ENCODE results near the genes PPP1R14A, SPINT2 and MAP4K1.

GRCh38 chr19:38228469-38228980, 4.5 kb upstream of the DPF1 start:
- PRO-cap: no peak

- PRO-cap: unidirectional peak, minus-strand start at chr19:38256214; unidirectional peak, minus-strand start at chr19:38256375; unidirectional peak, minus-strand start at chr19:38256551
These were observed at the start of gene PPP1R14A for GRCh38 chr19:38256081-38256865. TSS of gene PPP1R14A (minus strand) at chr19:38256374.

- PRO-cap: no peak
These were observed at the start of gene SPINT2 for GRCh38 chr19:38263913-38265131. TSS of gene SPINT2 (plus strand) at chr19:38264573.

- PRO-cap: no peak
These were observed 13.8 kb downstream of the SPINT2 start for GRCh38 chr19:38278088-38278701.

- PRO-cap: no peak
These were observed 468 bp upstream of the C19orf33 start for GRCh38 chr19:38303576-38303990.

- PRO-cap: no peak
These were observed 2.1 kb downstream of the KCNK6 start for GRCh38 chr19:38321317-38322487.

GRCh38 chr19:38453180-38453587, 19.7 kb downstream of the RYR1 start:
- PRO-cap: no peak

- PRO-cap: no peak
These were observed 81.6 kb downstream of the RYR1 start for GRCh38 chr19:38515108-38515474.

DNA sequence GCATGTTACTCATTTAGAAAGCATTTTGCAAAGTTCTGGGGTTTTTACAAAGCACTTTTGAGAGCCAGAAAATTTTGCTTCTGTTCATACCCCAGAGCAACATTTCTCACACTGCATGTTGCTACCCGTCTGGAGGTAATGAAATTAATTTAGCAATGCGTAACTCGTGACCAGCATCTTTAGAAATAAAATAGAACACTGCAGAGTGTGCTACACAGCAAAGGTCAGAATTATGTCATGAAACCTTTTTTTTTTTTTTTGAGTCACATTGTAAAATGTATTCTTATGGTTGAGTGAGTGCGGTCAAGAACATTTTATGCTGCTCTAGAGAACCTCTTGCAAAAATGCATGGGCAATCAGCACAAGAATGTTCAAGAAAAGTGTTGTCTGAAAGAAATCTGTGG, 58.1 kb downstream of the MAP4K1 start:
- PRO-cap: no peak

- PRO-cap: no peak
These were observed 21.7 kb downstream of the MAP4K1 start for GRCh38 chr19:38595743-38596707.

- PRO-cap: no peak
These were observed at the start of gene MAP4K1 for GRCh38 chr19:38617755-38618562. TSS of gene MAP4K1 (minus strand) at chr19:38617953.

DNA sequence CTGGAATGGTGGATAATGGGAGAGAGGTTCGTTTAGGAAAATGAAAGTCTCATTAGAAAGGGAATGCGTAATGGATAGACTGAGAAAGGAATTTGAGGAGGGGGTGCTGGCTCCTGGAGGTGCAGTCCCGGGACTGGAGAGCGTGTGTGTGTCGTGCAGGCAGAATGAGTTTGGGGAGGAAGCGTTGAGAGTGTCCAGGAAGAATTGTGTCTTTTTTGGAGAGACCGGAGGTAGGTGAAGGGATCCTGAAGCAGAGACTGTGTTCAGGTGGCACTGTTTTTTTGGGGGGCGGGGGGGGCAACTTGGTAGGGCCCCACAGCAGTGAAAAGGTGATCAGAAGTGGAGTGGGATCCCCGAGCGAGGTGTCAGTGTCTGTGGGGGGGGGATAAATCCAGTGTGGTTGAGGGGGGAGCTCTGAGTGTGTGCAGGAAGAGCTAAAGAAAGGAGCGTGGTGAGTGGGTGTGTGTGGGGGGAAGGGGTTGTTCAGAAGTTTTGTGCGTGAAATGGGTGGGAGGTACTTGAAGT, 1.5 kb downstream of the ACTN4 start:
- PRO-cap: no peak

- PRO-cap: no peak
These were observed 35.7 kb downstream of the ACTN4 start for GRCh38 chr19:38682806-38683842.

DNA sequence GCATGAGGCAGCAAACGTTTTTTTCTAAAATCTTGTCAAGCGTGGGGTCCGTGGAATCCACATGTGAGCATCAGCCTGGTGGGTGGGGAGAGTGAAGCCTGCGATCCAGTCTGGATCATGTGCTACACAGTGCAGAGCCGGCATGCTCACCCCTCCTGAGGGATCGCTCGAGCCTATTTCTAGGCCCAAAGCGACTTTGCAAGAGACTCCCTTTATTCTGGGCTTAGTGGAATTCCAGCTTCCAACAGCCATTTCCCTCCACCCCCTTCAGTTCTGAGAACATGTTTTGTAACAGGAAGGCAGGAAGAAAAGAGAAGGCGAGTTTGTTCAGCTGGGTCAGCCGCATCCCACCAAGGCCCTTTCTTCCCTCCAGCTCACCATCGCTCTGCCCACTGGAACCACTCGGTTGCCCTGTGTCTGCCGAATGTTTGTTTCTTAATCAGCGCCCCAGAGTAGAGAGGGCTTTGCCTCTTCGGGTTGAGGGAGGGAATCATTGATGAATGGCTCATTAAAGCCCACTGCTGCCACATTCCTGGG, 45.7 kb downstream of the ACTN4 start:
- PRO-cap: no peak

DNA sequence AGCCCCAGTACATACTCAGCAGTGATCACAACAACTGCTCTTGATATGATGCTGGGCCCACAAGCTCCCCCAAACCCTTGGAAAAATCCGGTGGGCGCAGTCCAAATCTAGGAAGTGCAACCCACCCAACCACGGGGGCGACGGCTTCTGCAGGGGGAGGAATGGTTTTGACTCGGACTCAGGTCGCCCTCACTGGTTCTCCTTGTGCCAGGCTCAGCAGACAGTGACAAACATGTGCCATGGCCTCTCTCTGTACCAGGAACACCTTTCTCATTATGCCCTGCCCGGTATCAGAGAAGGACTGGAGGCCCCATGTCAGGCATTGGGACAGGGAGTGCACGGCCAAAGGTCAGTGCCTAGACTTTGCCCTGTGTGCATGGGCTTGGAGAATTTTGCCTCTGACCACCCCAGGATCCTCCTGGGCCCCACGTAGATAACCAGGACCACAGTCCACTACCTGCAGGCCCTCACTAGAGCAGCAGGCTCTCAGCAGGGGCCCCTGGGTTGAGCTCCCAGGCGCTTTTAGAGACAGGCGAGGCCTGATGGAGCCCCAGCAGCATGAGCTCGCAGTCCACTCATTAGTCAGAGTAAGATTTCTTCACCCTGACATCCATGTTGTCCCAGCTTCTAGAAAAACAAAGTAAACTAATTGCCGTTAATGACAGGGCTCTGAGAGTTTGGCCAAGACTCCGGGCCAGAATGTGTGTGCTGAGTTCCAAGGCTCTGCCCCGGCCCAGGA, 42.9 kb downstream of the CAPN12 start:
- PRO-cap: no peak

- PRO-cap: no peak
These were observed 31.1 kb downstream of the CAPN12 start for GRCh38 chr19:38713075-38713703.

DNA sequence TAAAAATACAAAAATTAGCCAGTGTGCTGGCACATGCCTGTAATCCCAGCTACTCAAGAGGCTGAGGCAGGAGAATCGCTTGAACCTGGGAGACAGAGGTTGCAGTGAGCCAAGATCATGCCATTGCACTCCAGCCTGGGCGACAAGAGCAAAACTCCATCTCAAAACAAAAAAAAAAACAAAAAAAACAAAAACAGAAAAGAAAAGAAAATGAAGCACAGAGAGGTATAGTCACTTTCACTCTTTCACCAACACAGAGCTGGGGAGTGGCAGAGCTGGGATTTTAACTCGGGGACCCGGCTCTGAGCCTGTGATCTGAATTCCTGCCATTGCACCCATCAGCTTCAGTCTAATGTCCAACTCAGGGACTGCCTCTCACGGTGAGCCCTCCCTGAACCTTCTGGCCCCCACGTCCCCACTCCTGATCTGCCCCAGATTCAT, 874 bp downstream of the LGALS4 start:
- PRO-cap: no peak

DNA sequence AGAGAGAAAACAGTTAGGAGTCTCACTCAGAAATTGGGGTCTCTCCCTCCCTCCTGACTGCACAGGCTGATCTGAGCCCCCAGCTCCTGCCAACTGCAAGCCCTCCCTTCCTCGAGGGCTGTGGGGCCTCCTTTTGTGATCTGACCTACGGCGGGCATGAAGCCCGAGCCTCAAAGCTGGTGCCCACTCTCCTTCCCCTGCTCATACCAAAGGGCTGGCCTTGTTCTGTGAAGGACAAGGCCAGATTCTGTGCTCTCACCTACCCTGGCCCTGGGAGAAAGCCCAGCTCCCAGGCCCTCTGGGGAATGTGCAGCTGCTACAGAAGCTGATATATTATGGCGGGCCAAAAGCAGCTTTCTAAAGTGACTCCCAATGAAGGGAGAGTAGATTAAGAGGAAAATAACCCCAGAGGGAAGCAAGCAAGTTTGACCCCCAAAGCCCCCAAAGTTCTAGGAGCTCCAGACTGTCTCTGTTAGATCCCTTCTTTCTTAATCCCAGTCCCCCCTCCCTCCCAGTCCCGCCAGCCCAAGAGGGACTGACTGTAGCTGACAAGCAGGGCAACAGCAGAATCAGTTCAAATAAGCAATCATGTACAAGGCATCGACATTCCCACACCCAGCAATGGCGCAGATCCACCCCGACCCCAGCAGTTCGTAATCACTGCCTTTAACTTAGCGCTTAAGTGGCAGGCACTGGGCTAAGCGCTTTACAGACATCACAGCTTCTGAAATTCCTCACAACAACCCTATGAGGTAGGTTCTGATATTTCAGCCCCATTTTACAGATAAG, 9.0 kb downstream of the HNRNPL start:
- PRO-cap: no peak

- PRO-cap: no peak
These were observed 6.5 kb downstream of the HNRNPL start for GRCh38 chr19:38843197-38843851.

- PRO-cap: bidirectional peak, plus-strand start at chr19:38850685, minus-strand start at chr19:38850397
These were observed 604 bp upstream of the HNRNPL start for GRCh38 chr19:38850440-38850739.

Data from LUHMES (cell line).